Aorta (tissue), 1 donor: Measurements from ENCODE around the genes DDX6, C2CD2L and NHERF4.

DNA sequence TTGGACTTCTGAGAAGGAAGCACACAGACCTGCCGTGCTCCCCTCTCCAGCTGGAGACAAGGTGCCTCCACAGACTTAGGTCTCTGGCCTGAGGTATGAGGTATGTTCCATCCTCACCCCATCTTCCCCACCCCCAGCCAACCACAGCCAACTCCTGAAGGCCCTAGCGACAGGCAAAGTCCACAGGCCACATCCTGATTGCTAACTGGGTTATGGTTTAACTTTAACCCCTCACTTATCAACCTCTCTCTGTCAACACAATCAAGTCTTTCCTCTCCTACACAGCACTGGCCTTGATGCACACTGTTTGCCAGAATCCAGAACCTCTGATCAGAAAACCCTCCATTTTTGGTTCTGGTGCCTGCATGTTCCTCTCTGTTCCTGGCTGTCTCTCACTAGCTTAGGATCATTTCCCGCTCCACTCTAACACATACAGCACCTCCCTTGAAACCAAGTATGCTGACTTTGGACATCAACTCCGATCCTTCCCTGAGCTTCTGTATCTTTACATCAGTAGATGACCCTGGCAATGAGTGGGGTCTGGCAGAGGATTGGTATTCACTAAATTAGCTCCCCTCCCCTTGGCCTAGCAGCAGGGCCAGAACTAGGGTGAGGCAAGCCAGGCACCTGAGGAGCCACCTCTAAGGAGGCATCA, 22.1 kb downstream of the JAML start:
- PRO-cap, result no peak

- PRO-cap, result no peak
These were observed 9.6 kb downstream of the JAML start for GRCh38 chr11:118215163-118215721.

DNA sequence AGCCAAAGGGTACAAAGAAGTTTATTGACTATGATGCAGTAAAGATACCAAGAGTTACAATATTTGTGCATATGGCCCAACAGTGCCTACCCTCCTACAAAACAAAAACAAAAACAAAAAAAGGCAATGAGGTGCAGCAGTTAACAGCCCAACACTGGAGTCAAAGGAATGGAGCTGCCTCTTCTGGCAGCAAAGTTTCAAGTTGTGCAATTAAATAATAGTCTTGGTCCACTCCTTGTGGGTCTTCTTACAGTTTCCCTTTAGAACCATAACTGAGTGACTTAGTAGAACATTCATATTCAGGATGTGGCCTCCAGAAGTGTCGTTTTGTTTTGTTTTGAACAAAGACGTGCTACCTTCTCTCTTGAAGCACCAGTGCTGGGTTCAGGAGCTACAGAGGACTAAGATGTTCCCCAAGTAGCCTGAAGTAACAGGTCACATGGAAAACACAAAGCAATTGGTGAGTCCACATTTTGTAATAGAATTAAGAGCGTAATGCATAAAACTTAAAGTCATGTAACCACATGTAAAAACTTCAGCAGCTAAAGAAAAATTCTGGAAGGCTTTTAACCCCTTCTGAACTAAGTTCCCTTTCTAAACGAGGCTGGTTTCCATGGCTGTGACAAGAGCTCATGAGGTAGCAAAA, 2.0 kb upstream of the JAML start:
- PRO-cap, result no peak

- PRO-cap, result no peak
These were observed 14.4 kb downstream of the ATP5MG start for GRCh38 chr11:118415731-118416235.

GRCh38 chr11:118418637-118419044, 17.2 kb downstream of the ATP5MG start:
- PRO-cap, result no peak

- PRO-cap, result unidirectional peak, minus-strand start at chr11:118435992; bidirectional peak, plus-strand start at chr11:118436497, minus-strand start at chr11:118436192
These were observed 422 bp upstream of the KMT2A start for GRCh38 chr11:118435835-118436304.

- PRO-cap, result no peak
These were observed 1.9 kb downstream of the TMEM25 start for GRCh38 chr11:118532692-118533408.

DNA sequence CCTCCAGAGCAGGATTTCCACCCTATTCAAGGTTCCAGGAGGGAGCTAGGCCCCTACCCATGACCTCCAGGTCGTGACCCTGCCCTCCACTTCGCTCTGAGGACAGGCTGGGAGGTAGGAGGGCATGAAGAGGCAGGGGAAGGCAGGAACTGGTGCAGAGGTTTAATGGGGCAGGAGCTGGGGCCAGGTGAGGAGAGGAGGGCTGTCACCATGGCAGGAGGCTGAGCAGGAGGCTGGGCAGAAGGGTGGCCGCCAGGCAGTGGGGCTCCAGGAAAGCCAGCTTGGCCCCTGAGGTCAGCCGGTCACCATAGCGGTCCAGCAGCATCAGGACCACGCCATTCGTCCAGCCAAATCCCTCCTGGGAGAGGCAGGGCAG, 21.4 kb downstream of the TREH start:
- PRO-cap, result unidirectional peak, plus-strand start at position 130 of the sequence

- PRO-cap, result no peak
These were observed 8.9 kb upstream of the TREH start for GRCh38 chr11:118688233-118688905.

GRCh38 chr11:118749284-118749894, 41.6 kb downstream of the DDX6 start:
- PRO-cap, result no peak

- PRO-cap, result no peak
These were observed 6.7 kb downstream of the DDX6 start for GRCh38 chr11:118784212-118784704.

DNA sequence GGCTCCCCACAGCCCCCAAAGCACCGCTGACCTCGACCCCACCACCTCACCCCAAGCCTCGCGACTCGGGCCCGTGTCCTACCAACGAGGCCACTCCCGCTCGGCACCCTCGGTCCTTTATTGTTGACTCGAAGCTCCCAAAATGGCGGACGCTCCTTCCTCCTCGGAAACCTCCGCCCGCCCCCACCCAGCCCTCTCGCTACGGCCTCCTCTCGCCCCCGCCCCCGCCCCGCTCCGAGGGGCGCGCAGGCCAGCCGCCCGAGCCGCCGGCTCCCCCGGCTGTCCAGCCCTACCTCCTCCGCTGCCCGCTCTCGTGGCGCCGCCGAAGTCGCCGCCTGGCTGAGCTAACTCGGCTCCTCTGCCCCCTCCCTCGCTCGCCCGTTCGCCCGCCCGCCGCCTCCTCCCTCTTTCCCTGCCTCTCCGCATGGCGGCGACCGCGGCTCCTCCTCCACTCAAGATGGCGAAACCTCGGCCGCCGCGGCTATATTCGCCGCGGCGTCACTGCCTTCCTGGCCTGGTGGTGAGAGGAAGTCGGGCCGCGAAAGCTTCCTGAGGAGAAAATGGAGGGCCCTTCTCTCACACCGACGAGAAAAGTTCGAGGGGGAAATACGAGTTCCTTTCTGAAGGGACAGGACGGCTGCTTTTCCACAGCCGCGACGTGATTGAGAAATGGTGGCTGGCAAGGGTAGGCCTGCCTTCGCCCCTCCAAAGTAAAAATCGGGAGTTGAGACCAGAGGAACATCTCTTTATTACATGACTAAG, at the start of gene DDX6:
DDX6 (minus strand) TSS at position 360 of the 762 bp plus-strand sequence.
- PRO-cap, result bidirectional peak, plus-strand start at position 451 of the sequence, minus-strand start at position 185 of the sequence

- PRO-cap, result no peak
These were observed 3.0 kb downstream of the CXCR5 start for GRCh38 chr11:118886481-118887288.

- PRO-cap, result no peak
These were observed 6.6 kb downstream of the CXCR5 start for GRCh38 chr11:118890339-118890606.

GRCh38 chr11:119007774-119008229, 9.9 kb downstream of the CENATAC start:
- PRO-cap, result no peak

- PRO-cap, result bidirectional peak, plus-strand start at chr11:119107434, minus-strand start at chr11:119107175
These were observed at the start of gene C2CD2L for GRCh38 chr11:119106461-119107737. Gene C2CD2L (plus strand): TSS chr11:119107344.

- PRO-cap, result no peak
These were observed 625 bp downstream of the C2CD2L start for GRCh38 chr11:119107738-119108200.

DNA sequence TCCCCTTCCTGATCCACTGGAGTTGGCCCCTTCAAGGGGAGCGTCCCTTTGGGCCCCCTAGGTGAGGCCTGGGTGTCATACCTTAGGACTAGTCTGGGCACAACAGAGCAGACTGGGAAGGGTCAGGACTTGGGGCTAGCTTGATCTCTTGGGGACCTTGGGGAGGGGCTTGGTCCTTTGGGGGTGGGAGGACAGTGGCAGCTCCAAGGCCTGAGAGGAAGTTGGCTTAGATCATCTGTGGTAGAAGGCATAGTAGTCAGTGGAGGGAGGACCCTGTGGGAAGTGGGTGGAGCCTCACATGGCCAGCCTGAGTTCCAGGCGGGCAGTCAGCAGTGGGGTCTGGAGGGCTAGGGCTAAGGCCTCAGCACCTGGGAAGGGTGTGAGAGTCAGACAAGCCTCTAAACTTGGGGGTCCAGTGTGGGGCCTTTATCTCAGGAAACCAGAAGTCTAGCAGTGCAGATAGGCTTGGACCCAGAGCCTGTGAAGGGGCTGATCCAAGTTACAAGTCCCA, 3.9 kb downstream of the NLRX1 start:
- PRO-cap, result no peak

- PRO-cap, result no peak
These were observed at the start of gene NHERF4 for GRCh38 chr11:119185361-119185615. Gene NHERF4 (plus strand): TSS chr11:119185475.

GRCh38 chr11:119307371-119308053, 9.4 kb downstream of the MCAM start:
- PRO-cap, result no peak